UCH-1 (cell line): ENCODE measurements around a stretch of chr16.

GRCh38 chr16:3087797-3088217 lies 11.3 kb downstream of the ZSCAN10 start:
- RRBS = no CpG with 5 or more reads among the region's 6 CpGs

DNA sequence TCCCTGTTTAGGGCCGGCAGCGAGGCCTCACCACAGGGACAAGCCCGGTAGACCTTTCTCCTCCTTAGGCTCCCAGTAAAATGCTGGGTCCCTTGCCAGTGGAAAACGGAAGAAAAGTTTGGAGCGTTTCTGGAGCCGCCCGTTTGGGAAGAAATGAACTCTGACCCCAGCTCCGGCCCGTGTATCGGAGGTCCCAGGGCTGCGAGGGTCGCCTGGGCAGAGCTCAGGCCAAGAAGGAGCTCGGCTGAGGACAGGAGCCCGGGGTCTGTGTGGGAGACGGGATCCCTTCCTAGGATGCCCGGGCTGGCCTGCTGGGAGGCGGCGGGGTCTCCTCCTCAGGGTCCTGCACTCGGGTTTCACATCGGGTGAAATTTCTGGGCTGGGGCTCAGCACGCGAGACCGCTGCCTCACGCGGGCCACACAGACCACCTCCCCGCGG lies 23.3 kb downstream of the ZNF213 start:
- RRBS = 4% methylated on average over 7 of the region's 27 CpGs

DNA sequence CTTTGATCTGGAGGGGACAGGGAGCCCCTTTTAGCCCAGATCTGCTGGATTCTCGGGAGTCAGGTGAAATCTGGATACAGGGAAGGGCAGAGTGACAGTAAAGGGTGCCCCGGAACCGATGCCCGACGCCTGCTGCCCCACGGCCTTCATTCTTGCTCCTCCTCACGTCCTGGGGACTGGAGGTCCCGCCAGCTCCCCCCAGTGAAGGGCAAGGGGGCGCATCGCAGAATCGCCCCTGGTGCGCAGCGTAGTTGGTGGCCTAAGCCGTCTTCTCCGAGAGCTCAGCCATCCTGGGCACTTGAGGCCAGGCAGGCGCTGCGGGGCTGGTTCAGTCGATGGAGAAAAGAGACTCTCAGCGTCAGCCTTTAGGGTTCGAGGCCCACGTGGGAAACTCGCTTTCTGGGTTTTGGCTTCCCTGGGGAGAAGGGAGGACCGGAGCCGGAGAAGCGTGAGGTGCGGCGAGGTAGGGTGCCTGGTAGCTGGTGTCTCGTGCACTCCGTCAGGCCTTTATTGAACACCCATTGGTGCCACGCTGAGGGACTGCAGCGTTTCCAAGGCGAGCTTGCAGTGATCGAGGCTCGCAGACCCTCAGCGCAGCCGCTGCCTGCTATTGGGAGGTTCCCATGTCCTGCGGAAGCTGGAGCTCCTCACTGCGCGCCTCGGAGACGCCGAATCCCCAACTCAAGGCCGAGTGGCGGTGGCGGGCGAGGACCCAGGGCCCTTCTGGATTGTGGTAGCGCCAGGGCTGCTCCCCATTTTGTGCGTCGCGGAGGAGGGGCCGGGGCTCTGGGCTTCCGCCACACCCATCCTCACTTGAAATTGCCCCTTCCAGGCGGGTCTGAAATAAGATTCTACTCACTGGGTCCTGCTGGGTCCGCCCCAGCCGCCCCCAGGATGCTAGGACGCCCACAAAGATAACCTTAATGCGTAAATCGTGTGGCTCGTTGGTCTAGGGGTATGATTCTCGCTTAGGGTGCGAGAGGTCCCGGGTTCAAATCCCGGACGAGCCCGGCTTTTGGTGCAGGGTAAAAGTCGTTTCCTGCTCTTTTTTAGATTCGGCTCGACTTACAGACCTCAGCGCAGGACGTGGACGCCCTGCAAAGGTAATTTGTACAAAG lies 45.9 kb downstream of the ZNF200 start:
- RRBS = no CpG with 5 or more reads among the region's 71 CpGs

DNA sequence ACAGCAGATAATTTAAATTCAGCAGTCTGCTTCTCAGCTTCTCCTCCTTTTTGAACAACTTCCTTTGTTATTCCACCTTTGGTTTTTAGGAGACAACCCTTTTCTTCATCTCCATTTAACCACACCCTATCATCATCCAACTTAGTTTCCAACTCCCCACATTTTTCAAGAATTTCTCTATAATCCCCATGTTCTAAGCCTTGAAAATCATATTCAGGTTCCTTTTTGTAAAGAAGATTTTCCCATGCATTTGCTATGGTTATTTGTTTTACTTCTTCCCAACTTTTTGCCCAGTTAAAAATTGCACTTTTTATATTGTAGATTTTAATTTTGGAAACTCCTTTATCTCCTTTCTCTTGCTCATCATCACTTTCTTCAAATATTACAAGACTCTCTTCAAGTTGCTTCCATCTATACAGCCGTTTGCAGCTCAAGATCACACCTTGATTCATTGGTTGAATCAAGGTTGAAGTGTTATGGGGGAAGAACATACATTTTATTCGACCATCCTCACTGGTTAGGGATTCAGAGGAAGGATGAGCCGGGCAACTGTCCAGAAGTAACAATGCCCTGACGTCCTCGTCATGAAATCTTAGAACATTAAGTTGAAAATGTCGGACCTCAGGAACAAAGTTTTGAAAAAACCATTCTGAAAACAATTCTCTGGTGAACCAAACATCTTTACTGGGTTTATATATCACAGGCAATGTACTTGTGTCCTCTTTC lies 5.9 kb downstream of the TIGD7 start:
- RRBS = no CpG with 5 or more reads among the region's 6 CpGs

DNA sequence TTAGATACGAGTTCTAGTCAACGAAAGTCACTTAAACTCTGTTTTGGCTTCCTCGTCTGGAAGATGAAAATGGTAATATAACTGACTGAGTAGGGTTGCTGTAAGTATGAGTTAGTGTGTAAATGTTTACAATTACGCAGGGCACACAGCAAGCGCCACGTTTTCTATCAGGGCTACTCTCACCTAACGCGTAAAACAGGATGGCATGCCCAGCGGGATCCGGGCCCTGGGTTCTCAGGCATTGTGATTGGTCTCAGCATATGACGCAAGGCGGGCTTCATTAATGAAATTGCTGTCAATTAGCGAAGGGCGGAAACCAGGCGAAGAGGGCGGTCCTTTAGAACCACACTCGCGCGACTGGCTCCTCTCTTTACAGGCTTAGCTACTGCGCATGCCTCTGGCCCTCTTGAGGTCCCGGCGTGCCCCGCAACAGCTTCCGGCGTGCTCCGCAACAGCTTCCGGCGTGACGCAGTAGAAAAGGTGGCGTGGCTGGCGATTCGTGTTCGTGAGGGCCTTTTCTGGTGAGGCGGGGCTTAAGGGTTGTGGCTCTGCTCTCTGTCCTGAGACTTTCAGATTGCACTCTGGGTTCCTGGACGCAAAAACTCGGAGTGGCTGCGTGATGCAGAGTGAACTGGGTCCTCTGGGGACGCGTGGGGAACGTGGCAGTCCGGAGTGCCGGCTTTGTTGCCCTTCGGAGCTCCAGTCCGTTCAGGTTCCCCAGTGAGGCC lies 9.1 kb downstream of the OR2C1 start:
- RRBS = no CpG with 5 or more reads among the region's 44 CpGs

DNA sequence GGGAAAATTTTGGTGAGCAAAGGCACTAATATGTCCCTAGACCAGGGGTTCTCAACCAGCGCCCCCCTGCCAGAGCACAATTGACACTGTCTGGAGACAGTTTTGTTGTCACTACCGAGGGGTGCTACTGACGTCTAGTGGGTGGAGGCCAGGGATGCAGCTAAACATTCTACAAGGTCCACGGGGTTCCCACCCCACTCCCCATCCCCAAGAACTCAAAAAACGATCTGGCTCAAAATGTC lies 10.1 kb downstream of the OR2C1 start:
- RRBS = no CpG with 5 or more reads among the region's 5 CpGs

GRCh38 chr16:3431630-3432487 lies 11.4 kb downstream of the ZNF597 start:
- RRBS = no CpG with 5 or more reads among the region's 37 CpGs

GRCh38 chr16:3450757-3451464 lies 7.4 kb downstream of the NAA60 start:
- RRBS = no CpG with 5 or more reads among the region's 3 CpGs

DNA sequence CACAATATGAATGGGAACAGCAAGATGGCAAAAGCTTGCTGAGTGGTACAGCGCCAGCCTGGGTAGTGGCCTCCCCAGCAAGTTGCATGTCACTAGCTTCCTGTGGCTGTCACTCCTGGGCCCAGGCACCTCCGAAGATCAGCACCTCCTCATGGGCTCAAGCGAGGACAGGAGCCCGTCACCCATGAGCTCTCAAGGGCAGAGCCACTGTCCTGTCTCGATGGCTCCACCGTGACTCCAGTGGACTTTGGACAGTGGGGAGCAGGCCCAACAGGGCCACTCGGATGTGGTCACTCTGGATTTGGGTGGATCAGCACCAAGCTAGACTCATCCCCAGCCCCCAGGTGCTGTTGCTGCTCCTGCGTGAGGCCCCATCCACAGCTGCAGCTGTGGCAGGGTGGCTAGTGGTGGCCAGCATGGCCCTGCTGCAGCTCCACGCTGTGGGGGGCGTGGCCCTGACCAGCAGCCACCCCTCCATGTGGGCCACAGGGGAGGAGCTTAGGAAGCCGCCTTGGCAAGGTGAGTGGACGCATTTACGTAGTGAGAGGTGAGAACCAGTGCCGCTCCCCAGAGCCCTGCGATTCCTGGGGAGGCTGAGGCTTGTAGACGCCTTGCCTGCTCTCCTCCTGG lies 13.7 kb upstream of the DNASE1 start:
- RRBS = no CpG with 5 or more reads among the region's 16 CpGs

GRCh38 chr16:3645797-3646153 lies 8.7 kb upstream of the DNASE1 start:
- RRBS = no CpG with 5 or more reads among the region's 6 CpGs

GRCh38 chr16:3864152-3864351 lies 16.5 kb downstream of the CREBBP start:
- RRBS = no CpG with 5 or more reads among the region's 5 CpGs

- RRBS = 2% methylated on average over 41 of the region's 101 CpGs
Measured at GRCh38 chr16:3879691-3880387, 674 bp downstream of the CREBBP start.

DNA sequence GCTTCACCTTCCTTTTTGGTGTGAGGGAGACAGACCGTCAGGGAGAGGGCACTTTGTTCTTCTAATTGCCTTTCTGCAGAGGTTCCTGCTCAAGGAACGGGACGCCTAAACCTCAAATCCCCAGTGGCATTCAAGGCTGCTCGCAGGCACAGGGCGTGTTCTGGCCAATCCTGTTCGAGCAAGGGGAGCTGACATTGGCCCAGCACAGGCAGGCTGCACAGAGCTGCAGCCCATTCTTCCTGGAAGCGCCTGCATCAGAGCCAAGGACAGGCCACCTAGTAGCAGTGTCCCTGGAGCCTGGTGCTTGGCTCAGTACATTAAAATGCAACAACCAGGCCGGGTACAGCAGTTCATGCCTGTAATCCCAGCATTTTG lies 72.2 kb upstream of the CREBBP start:
- RRBS = no CpG with 5 or more reads among the region's 8 CpGs

GRCh38 chr16:4044534-4045223 lies 71.6 kb downstream of the ADCY9 start:
- RRBS = no CpG with 5 or more reads among the region's 13 CpGs

GRCh38 chr16:4052802-4053022 lies 63.5 kb downstream of the ADCY9 start:
- RRBS = no CpG with 5 or more reads among the region's 6 CpGs

- RRBS = no CpG with 5 or more reads among the region's 12 CpGs
Measured at GRCh38 chr16:4080970-4081463, 35.2 kb downstream of the ADCY9 start.

DNA sequence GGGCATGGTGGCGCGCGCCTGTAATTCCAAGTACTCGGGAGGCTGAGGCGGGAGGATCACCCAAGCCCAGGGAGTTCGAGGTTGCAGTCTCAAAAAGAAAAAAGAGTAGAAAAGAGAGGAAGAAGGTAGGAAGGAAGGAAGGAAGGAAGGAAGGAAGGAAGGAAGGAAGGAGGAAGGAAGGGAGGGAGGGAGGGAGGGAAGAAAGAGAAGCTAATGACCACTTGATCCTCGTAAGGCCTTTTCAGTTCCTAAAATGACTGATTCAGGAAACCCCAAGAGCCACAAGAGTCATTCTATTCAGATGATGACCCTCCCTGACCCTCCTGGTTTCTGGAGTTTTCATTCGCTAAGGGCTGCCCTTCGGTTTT lies 59.0 kb downstream of the SRL start:
- RRBS = no CpG with 5 or more reads among the region's 9 CpGs

DNA sequence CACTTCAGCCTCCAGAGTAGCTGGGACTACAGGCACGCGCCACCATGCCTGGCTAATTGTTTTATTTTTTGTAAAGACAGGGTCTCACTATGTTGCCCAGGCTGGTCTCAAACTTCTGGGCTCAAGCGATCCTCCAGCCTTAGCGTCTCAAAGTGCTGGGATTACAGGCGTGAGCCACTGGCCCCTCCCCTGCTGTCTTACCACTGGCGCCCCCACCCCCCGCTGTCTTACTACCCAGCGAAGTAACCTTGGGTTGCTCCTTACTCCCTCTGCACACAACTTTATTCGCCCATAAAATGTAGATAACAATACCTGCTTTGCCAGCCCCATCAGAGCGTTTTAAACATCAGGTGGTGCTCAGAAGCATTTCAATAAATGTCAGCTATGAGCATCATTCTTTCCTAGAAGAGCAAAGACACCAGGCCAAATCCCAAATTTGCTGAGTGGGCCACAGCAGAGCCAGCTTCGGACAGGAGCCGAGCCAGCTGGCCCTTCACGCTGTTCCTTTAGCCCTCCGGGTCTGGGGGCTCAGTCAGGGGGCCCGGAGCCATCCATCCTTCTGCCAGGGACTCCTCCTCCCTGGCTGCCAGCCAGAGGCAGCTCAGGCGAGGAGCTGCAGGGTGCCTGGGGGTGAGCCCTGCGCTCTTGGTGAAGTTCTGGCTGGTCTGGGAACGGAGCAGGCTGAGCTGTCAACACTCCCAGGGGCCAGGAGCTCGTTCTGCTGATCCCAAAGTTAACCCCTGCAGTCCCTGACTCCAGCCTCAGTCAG lies 24.3 kb downstream of the SRL start:
- RRBS = no CpG with 5 or more reads among the region's 19 CpGs

DNA sequence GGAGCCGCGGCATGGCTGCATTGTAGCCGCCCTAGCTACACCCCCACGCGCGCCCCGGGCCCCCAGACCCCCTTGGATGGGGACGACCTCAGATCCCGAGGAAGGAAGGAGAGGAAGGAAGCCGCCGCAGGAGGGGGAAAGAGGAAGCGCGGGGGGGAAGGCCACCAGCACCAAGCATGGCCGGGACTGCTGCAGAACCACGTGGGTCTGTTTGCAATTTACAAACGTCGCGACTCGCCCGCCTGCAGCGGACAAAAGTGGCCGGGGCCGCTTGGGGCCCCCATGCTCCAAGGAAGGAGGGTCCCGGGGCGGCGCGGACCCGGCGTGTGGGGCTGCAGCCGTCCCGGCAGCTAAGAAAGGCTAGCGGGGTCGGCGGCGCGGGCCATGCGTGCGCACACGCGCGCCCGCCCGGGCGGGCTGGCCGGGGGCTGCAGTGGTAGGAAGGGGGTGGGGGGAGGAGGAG lies 604 bp downstream of the TFAP4 start:
- RRBS = 2% methylated on average over 30 of the region's 45 CpGs

DNA sequence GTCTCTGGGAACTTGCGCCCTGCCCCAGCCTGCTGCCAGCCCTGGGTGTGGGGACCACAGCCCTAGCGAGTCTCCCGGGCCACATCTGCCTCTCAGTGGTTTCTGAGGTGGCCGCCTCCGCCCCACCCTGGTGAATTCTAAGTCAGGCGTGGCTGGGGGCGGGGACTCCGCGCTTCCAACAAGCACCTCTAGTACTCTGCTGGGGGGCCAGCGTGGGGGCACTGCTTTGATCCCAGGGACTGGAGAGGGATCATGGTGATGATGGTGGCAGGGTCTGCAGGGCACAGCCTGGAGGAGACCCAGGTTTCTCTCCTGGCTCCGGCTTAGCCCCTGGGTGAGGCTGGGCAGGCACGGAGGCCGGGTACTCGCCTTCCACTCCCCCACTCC lies 3.6 kb downstream of the GLIS2 start:
- RRBS = 35% methylated on average over 2 of the region's 14 CpGs